Hepatocyte (in vitro differentiated cells and primary cell): ENCODE data around the genes WNT4, C1QB and ZNF436.

- RAMPAGE, long total RNA: no peak
- RRBS: 19% methylated on average over 3 of the region's 11 CpGs
These were observed 34.6 kb downstream of the RAP1GAP start for GRCh38 chr1:21634524-21635027.

DNA sequence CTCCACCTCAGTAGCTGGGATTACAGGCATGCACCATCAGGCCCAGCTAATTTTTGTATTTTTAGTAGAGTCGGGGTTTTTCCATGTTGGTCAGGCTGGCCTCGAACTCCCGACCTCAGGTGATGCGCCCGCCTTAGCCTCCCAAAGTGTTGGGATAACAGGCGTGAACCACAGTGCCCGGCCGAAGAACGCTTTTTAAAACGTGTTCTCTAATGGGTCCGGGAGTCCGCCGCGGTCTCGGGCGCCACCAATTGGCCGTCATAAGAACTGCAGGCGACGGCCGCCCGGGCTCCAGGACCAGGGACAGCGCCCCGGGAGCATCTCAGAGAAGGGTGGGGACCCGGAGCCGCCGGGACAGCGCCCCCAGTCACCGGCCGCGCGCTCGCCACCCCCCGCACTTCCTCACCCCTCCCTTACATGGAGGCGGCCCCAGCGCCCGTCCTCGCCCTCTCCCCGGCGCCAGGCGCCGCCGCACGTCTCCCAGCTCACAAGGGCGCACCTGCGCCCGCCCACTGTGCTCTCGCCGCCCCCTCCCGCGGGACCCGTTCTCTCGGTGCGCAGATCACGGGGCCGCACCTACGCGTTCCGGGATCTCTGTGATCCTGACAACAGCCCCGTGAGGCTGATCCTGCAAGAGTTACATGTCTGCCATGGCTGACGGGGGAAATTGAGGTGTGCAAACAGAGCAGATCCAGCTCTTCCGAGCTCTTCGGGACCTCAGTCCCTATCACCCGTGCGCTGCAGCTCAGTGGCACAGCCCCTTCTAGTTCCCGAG lies 9.9 kb downstream of the RAP1GAP start:
- RAMPAGE, long total RNA: no peak
- RRBS: 2% methylated on average over 22 of the region's 65 CpGs

DNA sequence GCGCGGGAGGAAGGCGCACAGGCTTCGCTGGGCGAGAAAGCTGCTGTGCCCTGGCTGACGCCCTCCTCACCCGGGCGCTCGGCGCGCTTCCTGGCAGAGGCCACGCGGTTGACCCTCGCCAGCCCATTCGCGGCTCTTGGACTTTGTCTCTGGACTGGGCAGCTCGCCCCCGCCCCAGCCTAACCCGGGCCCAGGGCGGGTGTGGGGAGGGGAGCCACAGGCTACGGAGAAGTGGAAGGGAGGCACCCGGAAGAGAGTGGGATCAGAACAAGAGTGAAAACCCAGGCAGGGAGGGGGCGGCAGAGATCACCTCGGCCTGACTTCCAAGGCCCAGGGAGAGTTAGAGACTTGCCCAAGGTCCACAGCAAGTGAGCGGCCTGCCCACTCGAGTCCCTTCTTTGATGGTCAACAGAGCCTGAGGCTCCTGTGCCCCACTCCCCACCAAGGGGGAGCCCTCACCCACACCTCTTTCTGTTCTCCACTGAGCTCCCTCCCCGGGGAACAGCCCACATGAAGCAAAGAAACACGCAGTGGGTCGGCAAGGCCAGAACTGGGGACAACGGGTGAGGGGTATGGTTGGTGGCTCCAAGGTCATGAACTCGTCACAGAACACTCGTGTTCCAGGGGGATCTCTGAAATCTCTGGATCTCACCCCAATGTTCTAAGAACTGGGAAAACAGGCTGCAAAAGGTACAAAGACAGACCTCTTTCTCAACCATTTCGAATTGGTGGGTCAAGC lies 731 bp upstream of the RAP1GAP start:
- RAMPAGE, long total RNA: no peak
- RRBS: 2% methylated on average over 13 of the region's 33 CpGs

- RAMPAGE, long total RNA: no peak
- RRBS: no CpG with 5 or more reads among the region's 12 CpGs
These were observed 52.0 kb downstream of the LDLRAD2 start for GRCh38 chr1:21864086-21864403.

- RAMPAGE, long total RNA: no peak
- RRBS: no CpG with 5 or more reads among the region's 3 CpGs
These were observed 58.4 kb downstream of the LDLRAD2 start for GRCh38 chr1:21870556-21870755.

- RAMPAGE, long total RNA: no peak
- RRBS: 37% methylated on average over 3 of the region's 18 CpGs
These were observed 25.9 kb downstream of the HSPG2 start for GRCh38 chr1:21910809-21912046.

- RAMPAGE, long total RNA: no peak
- RRBS: no CpG with 5 or more reads among the region's 7 CpGs
These were observed 670 bp downstream of the HSPG2 start for GRCh38 chr1:21936510-21936770.

GRCh38 chr1:22024450-22024731 lies 22.9 kb downstream of the CELA3A start:
- RAMPAGE, long total RNA: no peak
- RRBS: 4% methylated on average over 4 of the region's 9 CpGs

- RAMPAGE, long total RNA: no peak
These were observed 22.0 kb downstream of the CDC42 start for GRCh38 chr1:22074564-22074925.

- RAMPAGE, long total RNA: no peak
- RRBS: 96% methylated on average over 8 of the region's 39 CpGs
These were observed 22.9 kb downstream of the WNT4 start for GRCh38 chr1:22119840-22120509.

DNA sequence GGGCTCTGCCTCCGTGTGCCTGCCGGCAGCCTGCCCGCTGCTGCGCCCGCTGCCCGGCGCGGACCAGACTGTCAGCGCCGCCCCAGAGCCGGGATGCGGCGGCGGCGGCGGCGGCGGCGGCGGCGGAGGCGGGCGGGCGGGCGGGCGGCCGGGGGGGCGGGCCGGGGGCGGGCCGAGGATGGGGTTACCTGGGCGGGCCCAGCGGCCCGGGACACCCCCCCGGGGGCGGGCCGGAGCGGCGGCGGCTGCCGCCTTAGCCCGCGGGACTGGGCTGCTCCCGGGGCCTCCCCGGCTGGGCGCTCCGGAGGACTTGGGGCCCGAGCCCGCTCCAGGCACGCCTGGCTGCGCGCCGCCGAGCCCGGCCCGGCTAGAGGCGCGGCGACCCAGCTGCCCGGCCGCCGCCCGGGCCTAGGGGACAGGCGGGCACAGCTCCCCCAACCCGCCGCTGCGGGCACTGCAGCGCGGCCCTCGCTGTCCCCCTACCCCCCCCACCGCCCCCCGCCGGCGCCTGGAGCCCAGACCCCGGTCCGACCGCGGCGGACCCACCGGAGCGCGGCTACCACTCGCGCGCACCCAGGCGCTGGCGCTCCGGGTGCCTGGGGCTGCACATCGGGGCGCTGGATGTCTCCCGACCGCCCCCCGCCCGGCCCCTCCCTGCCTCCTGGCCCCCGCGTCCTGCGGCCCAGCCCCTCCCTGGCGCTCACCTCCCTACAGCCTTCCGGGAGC lies at the start of gene WNT4:
Gene WNT4 (minus strand): TSS at position 70 of the 726 bp plus-strand sequence.
- RAMPAGE, long total RNA: no peak
- RRBS: 2% methylated on average over 61 of the region's 99 CpGs

- RAMPAGE, long total RNA: no peak
- RRBS: no CpG with 5 or more reads among the region's 1 CpG
These were observed 118.5 kb upstream of the ZBTB40 start for GRCh38 chr1:22333210-22333409.

- RAMPAGE, long total RNA: no peak
- RRBS: no CpG with 5 or more reads among the region's 21 CpGs
These were observed at the start of gene C1QB for GRCh38 chr1:22652554-22653556. Gene C1QB (plus strand): TSS chr1:22653236.

DNA sequence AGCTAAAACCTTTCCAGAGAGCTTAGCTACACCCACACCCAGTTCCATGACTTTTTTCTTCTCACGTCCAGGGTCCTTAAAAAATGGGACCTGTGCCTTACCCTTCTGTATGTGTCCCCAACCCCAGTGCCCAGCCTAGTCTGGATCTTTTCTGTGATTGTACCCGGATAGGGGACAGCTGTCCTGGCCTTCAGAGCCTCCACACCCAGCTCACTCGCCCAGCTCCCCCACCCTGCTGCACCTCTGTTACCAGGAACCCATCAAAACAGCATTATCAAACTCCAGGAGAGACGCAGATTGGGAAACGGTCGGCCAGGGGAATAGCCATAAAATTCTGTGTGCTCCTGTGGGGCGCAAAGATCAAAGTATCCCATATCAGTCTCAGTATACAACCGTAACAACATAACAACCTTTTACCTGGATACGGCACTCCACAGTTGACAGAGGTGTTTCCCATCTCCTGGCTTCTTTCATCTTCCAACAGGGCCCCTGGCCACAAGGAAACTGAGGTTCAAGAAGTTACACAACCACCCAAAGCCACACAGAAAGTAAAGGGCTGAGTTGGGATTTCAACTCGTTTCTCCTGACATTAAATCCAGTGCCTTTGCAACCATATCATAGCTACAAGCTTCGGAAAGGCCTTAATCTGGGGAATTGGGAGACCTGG lies 8.4 kb upstream of the EPHB2 start:
- RAMPAGE, long total RNA: no peak
- RRBS: no CpG with 5 or more reads among the region's 11 CpGs

DNA sequence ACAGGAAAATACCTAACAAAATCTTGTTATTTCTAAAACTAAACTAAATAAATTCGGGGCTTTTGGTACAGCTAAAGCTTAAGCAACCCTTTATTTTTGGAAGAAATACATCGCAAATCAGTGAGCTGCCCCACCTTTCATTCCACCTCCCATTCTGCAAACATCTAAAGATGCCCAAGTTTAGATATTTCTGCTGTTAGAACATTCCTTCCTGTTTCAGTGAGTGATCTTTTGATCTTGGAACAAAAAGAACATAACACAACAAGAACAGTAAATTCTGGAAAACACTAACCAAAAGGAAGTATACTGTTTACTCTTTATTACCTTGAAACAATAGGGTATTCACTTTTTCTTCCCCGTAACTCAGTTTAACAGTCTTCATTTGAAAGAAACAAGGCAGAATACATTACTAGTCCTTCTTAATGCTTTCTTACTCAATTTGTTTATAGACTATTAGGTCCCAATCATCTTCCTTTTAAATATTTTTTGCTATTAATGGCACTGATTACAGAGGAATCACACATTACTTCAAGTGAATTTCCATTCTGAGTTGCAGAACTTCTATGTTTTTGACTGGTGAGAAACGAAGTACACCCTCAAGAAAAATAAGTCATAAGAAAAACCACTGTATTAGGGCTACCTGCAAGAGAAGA lies 40.5 kb downstream of the HNRNPR start:
- RAMPAGE, long total RNA: no peak
- RRBS: no CpG with 5 or more reads among the region's 4 CpGs

- RAMPAGE, long total RNA: no peak
- RRBS: no CpG with 5 or more reads among the region's 35 CpGs
These were observed at the start of gene ZNF436 for GRCh38 chr1:23369317-23370288. Gene ZNF436 (minus strand): TSS chr1:23369836.

DNA sequence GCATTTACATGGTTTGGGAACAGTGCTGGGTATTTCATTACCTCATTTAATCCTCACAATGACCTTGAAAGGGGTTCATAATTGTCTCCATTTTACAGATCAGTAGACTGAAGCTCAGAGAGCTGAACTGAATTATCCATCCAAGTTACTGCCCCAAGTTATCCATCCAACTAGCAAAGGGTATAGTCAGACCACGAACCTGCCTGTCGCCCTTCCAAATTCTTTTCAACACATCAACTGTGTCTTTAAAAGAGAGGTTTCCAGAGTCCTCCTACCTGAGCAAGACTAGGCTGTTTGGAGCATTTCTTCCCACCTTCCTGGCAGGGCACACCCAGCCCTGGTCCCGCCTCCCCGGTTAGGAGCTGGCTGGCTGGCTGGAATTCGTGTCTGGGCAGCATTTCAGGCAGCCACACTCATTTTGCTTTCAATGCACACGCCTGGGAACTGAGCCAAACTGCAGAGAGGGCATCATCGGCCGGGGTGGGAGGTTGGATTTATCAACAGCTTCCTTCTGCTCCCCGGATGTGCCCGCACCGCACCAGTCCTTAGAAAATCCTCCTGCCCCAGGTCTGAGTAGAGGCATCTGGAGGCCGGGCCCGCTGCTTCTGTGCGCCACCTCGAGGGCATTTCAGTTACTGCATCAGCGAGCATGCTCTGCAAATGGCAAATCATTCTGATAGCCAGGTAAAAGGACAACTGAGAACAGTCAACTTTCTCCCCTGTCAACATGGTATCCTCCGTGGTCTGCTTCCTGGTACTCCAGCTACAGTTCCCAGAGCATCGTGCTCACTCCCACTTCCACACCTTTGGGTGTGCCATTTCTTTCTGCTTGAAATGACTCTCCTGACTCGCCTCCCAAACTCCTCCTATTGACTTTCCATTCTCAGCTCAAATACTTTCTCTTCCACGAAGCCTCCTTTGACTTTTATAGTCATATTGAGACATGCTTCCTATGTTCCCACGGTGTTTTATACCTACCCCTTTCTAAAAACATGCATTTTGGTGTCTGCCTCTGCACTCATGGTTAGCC lies 20.7 kb downstream of the TCEA3 start:
- RAMPAGE, long total RNA: no peak
- RRBS: 2% methylated on average over 4 of the region's 21 CpGs

GRCh38 chr1:23417526-23418438 lies 6.8 kb downstream of the TCEA3 start:
- RAMPAGE, long total RNA: no peak
- RRBS: no CpG with 5 or more reads among the region's 10 CpGs

- RAMPAGE, long total RNA: no peak
- RRBS: no CpG with 5 or more reads among the region's 6 CpGs
These were observed 1.6 kb downstream of the TCEA3 start for GRCh38 chr1:23422969-23423338.

DNA sequence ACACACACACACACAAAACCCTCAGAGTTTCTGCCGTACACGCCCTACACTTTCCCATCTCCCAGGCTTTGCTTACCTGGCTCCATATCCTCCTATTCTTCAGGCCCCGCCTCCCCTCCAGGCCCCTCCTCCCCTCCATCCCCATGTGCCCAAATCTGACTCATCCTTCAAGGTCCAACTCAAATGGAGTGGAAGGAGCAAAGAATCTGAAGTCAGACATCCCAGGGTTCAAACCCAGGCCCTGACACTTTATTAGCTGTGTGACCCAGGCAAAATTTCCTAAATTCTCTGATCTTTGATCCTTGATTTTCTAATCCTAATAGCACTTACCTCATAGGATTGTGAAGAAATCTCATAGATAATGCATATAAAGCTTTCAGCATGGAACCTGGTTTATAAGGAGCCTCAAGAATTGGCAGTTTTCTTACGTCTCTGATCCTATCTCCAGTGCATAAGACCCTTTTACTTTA lies 3.8 kb upstream of the E2F2 start:
- RAMPAGE, long total RNA: no peak
- RRBS: no CpG with 5 or more reads among the region's 4 CpGs